Placental pericyte (primary cell): ENCODE results near the genes DGKG, FETUB and BCL6.

GRCh38 chr3:186105517-186106033 is 3.3 kb downstream of the ETV5 start:
- CAGE, long polyA plus RNA: no peak

GRCh38 chr3:186210031-186210830 is 101.3 kb upstream of the ETV5 start:
- CAGE, long polyA plus RNA: no peak

- CAGE, long polyA plus RNA: no peak
Observed at GRCh38 chr3:186259548-186259995, 102.5 kb downstream of the DGKG start.

DNA sequence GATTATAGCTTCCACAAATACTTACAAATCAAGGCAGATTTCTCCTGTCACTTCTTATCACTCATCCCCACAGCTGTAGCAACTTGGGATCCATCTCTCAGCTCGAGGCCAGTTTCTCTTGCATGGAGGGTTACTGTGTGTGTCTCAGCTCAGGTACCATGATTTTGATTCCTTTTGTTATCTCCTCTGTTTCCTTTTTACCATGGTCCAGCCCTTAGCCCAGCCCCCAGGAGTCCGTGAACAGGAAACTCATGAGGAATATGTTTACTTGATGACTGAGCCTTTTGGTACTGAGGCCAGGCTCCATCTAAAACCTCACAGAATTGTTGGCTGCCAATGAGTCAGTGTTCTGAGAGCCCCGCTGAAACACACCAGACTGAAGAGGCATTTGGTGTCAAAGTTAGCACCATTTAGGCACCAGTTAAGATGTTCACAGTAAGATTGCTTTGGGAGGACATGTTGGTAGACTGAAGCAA is 80.9 kb downstream of the DGKG start:
- CAGE, long polyA plus RNA: no peak

GRCh38 chr3:186361504-186362599 is at the start of gene DGKG:
TSS of gene DGKG (minus strand) at chr3:186362234.
- CAGE, long polyA plus RNA: no peak

DNA sequence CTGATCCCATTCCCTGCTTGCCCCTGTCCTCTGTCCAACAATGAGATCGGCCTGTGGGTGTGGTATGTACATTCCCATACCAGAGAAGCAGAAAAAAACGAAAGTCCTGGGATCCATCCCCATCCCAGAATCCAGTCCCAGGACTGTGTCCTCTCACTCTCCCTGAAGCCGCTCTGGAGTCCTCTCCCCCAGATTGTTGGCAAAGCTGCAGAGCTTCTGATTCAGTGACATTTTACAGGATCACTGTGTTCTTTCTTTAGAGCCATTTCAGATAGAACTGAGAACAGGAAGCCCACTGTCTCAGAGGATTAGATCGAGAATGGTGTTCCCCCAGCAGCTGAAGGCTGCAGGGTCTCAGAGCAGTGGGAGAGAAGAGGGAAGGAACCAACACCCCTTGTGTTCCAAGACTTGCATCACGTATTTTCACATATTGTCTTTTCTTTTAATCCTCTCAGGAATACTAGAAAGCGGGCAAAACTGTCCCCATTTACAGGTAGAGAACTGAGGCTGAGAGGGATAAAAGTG is 21.6 kb upstream of the DGKG start:
- CAGE, long polyA plus RNA: no peak

- CAGE, long polyA plus RNA: no peak
Observed at GRCh38 chr3:186640237-186641069, at the start of gene FETUB. TSS of gene FETUB (plus strand) at chr3:186640399.

DNA sequence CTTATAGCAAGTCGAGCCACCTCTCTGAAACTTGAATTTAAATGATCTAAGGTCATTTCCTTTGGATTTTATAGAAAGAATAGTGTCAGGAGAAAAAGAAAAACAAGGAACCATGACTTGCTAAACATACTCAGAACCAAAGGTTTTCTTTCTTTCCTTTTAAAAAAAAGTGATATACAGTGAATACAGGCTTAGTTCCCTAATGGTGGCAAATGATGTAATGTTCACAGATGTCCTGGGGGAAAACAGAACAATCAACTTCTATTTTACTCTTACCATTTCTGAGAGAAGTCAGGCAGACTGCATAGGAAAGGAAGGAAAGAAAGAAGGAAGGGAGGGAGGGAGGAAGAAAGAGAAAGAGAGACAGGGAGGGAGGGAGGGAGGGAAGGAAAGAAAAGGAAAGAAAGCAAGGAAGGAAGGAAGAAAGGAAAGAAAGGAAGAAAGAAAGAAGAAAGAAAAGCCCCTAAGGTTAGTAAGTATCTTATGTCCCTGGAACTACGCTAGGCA is 56.5 kb downstream of the ST6GAL1 start:
- CAGE, long polyA plus RNA: no peak

DNA sequence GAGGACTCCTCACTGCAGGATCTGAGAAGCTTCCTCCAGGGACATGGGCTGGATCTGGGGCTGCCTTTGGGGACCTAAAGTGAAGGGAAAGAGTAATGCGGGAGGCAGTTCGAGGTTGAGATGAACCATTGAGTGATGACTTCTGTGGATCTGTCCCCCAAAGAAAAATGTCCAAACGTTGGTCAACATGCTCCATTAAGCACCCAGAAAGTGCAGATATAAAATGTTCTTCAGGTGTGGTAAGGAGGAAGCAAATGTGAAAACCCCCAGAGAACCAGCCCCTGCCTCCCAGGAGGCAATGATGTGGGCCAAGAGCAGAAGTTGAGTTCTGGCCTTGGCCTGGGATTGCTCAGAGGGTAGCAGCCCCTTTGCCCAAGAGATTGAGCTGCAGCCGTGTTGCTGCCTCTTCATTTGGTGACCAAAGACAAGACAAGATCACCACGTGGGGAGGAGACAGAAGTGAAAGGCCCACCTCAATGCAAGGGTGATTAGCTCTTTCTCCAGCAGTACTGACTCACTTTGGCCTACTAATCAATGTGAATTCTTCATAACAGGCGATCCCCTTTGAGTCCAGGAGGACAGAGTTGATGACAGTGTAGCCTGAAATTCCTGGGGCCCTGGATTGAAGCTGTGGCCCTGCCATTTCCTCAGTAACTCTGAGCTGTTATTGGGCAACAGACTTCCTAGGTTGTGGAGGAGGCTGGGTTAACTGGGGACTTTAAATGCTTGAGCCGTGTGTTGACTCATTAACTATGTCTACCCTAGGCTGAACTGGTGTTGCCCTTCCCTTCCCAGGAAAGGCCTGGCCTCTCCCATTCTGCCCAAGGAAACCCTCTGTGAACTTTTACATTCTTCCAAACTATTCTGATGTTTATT is 86.4 kb downstream of the ST6GAL1 start:
- CAGE, long polyA plus RNA: no peak

- CAGE, long polyA plus RNA: no peak
Observed at GRCh38 chr3:187032063-187032920, 102.0 kb downstream of the ST6GAL1 start.

DNA sequence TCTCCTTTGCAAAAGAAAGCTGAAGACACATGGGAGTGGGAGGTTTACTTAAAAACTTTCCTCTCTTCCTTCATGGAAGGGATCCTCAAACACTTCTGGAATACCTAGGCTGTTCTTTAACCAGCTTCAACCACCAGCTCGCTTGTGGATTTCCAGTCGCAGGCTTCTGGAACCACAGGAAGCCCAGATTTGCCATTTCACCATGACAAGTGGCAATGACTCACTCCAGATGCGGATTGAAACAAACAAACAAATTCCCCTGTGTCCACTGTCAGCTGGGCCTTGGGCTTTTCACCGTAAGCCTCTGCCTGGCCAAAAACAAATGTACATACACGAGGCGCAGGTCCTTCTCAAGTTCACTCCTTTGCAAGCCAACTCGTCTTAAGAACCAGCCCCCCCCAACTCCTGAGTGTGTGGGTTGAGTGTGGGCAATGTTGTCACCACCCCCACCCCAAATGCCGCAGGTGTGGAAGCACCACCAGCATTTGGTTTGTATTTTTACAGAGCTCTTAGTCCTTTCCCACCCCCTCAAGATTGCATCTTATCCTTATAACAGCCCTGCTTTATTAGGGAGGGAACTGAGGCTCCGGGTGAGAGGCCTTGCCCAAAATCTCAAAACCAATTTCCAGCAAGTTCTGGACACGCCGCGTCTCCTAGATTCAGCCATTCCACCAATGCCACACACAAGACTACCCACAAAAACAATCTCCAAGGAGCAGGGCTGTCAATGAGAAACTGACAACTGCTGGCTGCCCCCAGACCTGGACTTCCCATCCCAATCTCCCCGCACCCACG is 8.7 kb downstream of the BCL6 start:
- CAGE, long polyA plus RNA: no peak

- CAGE, long polyA plus RNA: no peak
Observed at GRCh38 chr3:187744598-187745217, 560 bp downstream of the BCL6 start.

- CAGE, long polyA plus RNA: no peak
Observed at GRCh38 chr3:187745218-187746199, at the start of gene BCL6. TSS of gene BCL6 (minus strand) at chr3:187745468.

DNA sequence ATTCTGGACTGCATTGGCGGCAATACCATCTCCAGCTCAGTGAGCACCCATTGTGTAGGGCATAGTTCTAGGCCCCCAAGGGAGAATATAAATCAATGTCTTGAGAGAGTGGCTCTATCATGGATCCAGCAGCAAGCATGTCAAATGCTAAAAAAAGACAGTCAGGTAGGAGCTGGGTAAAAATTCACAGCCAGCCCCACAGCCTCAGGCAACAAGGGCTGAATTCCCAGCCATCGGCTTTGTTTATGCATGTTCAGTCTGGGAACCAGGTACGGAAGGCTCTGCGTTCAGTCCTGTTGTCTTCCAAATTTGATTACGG is 18.9 kb upstream of the BCL6 start:
- CAGE, long polyA plus RNA: no peak

GRCh38 chr3:187889585-187890126 is 144.4 kb upstream of the BCL6 start:
- CAGE, long polyA plus RNA: no peak

DNA sequence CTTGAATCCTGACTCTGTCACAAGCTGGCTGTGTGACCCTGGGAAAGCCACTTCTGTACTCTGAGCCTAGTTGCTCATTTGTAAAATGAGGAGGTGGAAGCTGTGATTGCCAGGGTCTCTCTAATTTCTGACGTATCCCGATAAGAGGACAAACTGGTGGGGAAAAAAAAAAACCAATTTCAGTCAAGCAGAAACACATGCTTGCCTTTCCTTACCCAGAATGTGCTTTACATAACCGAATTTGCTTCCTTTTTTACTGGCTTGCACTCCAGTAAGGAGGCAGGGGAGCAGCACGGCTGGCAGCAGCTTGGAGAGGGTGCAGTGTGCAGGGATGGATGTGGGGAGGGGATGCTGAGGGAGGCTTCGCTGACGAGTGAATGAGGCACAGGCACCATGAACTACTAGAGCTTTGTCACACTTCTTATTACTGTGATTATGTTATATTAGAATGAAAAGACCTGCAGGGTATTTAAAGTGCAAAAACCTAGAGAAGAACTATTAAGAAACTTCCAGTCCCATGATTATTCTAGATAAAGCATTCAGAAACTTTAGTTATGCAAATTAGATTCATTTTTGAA is 186.8 kb upstream of the LPP start:
- CAGE, long polyA plus RNA: no peak

GRCh38 chr3:188000251-188001104 is 153.5 kb upstream of the LPP start:
- CAGE, long polyA plus RNA: no peak

DNA sequence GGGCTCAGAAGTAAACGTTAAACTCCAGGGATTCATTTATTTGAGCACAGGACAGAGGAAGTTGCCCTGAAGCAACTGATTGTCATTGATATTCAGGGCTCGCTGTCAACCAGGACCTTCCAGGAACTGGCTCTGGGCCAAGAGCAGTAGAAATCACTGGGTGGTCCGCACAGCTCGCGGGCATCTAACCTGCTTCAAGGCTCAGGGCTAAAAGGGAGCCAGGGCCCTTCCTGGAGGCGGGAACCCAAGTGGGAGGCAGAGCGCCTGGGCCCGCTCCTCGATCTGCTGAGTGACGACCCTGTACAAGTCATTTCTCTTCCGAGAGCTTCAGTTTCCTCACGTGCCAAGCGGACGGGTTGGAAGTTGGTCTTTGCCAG is 994 bp upstream of the LPP start:
- CAGE, long polyA plus RNA: no peak

- CAGE, long polyA plus RNA: no peak
Observed at GRCh38 chr3:188207667-188208459, 53.9 kb downstream of the LPP start.

- CAGE, long polyA plus RNA: no peak
Observed at GRCh38 chr3:188228194-188228604, 74.2 kb downstream of the LPP start.